ENCODE measurements around a stretch of chr10.

DNA sequence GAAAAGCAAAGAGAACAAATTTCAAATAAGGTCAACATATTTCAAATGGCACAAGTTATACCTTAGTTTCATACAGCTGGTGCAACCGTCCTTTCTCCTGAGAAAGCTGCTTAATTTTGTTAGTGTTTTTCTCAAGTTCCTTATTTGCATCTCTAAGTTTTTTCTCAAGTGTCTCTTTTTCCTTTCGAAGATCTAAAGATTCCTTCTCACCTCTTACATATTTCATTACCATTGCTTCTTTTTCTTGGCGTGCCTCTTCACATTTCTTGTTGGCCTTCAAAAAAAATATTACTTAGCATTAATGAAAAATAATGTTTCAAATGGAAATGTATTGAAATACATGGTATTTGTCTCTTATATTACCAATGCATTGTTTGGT, 28.5 kb downstream of the CCDC186 start:
- RRBS: no CpG with 5 or more reads among the region's 3 CpGs

- RRBS: no CpG with 5 or more reads among the region's 43 CpGs
Observed at GRCh38 chr10:114304523-114305444, 65.7 kb downstream of the VWA2 start.

DNA sequence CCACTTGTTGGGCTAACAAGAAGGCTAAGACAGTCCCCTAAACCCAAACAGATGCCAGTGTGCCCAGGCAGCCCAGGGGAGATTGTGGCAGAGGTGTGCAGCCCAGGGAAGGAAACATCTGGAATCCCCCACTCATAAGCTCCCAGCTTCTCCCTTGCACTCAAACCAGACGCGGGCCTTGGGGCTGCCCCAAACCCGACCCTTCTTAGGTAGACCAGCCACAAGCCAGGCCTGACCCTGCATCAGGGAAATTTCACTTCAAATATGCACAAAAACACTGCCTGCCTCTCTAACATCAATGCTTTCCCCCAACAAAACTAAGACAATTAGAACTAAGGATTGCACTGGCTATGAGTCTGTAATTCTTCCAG, 8.7 kb downstream of the AFAP1L2 start:
- RRBS: no CpG with 5 or more reads among the region's 3 CpGs

DNA sequence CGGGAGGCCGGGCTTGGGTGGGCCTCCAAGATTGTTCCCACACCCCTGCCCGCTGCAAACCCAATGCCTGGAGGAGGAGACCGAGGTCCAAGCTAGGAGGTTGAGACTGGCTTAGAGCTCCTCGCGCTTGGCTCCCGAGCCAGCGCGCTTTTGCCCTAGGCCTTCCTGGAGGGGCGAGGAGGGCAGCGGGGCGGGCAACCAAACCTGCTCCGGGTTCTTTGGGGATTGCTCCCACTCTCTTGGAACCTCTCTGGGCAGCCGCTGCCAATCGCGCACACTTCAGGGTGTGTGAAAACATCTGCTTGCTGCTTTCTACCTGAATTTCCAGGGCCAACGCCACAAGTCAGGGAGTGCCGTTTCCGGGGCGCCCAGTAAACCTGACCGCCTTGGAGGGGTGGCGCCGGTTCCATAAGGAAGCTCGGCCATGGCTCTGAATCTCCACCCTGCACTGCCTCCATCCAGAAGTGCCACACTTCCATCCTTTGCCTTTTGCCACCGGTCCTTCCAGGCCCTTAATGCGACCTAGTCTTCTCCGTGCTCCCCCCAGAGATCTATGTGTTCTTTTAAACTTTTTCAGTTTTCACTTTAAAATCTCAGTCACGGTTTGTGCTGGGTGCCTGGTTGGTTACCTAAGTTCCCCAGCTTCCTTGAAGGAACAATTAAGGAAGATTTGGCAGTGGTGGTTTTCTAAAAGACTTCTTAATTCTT, 683 bp upstream of the AFAP1L2 start:
- RRBS: 62% methylated on average over 8 of the region's 28 CpGs

GRCh38 chr10:114413451-114413984, 9.2 kb upstream of the AFAP1L2 start:
- RRBS: no CpG with 5 or more reads among the region's 4 CpGs

DNA sequence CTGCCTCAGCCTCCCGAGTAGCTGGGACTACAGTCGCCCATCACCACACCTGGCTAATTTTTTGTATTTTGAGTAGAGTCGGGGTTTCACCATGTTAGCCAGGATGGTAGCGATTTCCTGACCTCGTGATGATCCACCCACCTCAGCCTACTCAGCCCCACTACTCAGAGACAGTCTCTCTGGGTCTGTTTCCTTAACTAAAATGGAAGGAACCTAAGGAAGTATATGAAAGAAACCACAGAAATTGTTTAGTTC, 23.7 kb upstream of the AFAP1L2 start:
- RRBS: no CpG with 5 or more reads among the region's 5 CpGs

- RRBS: no CpG with 5 or more reads among the region's 4 CpGs
Observed at GRCh38 chr10:114437801-114438169, 33.5 kb upstream of the AFAP1L2 start.

- RRBS: no CpG with 5 or more reads among the region's 12 CpGs
Observed at GRCh38 chr10:114648209-114648894, 9.7 kb downstream of the ABLIM1 start.

GRCh38 chr10:114652298-114652889, 5.7 kb downstream of the ABLIM1 start:
- RRBS: no CpG with 5 or more reads among the region's 6 CpGs

GRCh38 chr10:114681492-114682085, 23.5 kb upstream of the ABLIM1 start:
- RRBS: no CpG with 5 or more reads among the region's 7 CpGs

DNA sequence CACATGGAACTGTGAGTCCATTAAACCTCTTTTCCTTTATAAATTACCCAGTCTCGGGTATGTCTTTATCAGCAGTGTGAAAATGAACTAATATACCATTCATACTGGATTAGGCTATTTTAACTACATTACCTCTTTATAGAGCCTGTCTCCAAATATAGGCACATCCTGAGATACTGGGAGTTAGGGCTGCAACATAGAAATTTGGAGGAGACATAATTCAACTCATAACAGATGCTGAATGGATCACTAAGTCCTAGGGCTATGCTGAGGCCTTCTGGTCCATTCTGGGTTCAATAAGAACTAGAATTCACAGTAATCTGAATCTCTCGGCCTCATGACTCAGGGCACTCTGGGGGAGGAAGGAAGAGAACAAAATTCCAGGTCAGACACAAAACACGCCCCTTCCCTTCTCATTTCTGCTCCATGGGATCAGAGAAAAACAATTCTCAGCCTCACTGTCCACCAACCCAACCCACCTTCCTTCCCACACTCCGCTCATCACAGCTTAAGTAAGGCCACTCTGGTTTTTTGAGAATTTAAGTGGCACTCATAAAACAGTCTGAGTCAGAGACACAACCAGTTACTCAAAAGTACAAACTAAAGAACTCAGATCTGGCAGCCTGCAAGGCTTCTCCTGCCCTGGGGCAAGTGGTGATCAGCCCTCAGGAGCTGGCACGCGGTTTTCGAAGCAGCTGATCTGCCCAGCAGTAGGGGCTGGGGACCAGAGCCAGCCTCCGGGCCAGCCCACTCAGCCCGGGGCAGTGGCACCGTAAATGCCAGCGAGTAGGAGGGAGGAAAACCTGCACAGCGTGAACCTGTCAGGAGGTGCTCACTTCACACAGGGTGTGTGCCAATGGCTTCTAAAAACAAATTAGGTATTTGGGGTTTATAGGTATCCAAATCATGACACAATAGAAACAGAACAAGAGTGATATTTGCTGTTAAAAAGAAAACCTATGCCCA, 38.9 kb upstream of the ABLIM1 start:
- RRBS: no CpG with 5 or more reads among the region's 12 CpGs

GRCh38 chr10:114748514-114749475, 72.8 kb upstream of the FHIP2A start:
- RRBS: no CpG with 5 or more reads among the region's 7 CpGs

DNA sequence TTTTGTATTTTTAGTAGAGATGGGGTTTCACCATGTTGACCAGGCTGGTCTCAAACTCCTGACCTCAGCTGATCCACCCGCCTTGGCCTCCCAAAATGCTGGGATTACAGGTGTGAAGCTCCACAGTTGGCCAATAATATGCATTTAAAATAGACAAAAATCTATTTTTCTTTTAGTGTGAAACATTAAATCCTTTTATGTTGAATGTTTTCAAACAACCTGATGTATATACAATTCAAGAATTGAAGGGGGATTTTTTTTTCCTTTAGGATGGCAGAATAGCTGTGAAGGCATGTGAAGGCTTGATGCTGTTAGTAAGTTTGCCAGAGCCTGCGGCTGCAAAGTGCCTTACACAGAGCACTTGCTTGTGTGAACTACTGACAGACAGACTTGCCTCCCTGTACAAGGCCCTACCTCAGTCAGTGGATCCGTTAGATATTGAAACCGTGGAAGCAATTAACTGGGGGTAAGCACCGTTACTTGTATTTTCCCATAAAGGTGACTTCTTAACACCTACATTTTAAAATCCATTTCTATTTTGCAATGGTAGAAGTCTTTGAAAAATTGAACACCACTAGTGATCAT, 22.0 kb downstream of the FHIP2A start:
- RRBS: no CpG with 5 or more reads among the region's 5 CpGs

- RRBS: no CpG with 5 or more reads among the region's 8 CpGs
Observed at GRCh38 chr10:114845882-114846581, 24.5 kb downstream of the FHIP2A start.

DNA sequence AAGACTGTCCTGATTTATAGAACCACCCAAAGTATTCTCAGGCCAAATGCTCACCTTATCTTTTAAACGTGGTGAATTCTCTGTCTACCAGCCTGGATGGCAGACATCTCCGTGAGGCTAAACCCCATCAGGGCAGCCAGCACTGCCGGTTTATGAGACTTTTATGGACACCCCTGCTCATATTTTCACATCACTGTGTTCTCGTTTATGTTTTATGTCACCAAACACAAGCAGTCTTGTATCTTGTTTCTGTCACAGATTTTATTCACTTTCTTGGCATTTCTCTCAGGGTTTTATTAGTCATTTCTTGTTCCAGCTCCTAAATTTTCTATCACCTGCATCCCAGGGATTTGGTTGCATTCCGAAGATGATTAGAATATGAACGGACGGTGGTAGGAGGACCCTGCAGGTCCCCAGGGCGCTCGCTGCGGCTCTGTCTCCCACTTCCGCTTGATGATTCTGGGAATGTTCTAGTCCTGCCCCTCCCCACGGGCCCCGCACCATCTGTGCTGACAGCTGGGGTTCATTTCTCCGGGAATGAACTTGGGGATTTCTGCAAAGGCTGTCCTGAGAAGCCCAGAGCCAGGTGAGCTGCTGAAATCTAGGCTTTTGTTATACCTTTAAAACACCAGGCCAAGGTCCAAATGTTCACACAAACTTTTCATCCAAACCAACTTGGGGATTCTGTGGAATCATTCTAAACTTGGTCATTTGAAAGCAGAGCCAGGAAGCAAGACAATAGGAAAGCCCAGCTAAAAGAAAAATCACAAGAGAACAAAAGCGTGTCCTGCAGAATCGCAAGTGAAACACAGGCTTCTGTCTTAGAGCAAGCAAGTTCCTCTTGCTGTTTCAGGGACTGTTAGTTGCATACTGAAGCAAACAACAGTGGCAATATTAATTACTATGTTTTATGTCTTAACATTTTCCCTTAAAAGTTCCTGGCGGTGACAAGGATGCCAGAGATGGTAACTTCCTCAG, 217.5 kb downstream of the GFRA1 start:
- RRBS: no CpG with 5 or more reads among the region's 17 CpGs

- RRBS: no CpG with 5 or more reads among the region's 5 CpGs
Observed at GRCh38 chr10:116082595-116083254, 190.3 kb downstream of the GFRA1 start.

GRCh38 chr10:116608954-116609254, 18.1 kb downstream of the PNLIPRP1 start:
- RRBS: 33% methylated on average over 8 of the region's 14 CpGs

DNA sequence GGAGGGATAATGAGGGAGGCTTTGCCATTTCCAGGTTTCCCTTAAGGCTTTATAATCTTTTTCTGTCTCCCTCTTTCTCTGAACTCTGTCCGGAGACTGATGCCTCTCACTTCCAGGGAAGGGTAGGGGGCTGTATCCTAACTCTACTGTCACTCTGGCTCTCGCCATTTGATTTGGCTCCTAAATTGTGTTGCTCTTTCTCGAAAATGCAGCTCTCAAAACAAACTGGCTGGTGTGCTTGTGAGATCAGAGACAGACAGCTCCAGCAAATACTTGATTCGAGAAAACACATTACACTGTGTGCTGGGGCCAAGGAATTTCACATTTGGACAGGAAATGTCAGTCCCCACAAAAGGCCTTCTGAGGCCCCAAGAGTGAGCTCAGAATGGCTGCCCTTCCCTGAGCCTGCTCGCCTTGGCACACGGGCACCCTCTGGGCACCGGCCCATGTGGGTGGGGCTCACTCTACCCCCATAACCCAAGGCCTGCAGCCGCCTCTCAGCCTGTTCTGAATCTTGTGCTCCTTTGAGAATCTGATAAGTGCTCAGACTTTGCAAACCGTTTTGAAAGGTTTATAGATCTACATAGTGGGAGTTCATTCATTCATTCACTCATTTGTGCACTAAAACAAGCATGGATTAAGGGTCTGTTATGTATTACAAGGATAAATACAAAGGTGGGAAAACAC, 13.9 kb upstream of the HSPA12A start:
- RRBS: no CpG with 5 or more reads among the region's 9 CpGs

DNA sequence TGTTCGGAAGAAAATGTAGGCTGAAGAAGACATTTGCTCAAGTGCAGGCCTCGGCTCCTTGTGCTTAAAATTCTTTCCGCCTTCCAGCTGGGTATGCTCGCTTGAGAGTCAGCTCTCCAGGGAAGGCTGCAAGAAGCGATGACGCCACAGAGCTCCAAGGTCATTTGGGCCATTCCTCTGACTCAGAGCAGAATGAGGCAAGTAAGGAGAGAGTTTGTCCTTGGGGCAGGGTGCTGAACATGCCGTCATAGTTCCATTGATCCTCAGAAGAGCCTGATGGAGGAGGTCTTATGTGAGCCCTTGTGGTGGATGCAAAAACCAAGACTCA, 27.4 kb upstream of the HSPA12A start:
- RRBS: no CpG with 5 or more reads among the region's 7 CpGs

- RRBS: no CpG with 5 or more reads among the region's 8 CpGs
Observed at GRCh38 chr10:116774706-116775197, 32.4 kb upstream of the HSPA12A start.